NCI-H460 (cell line): ENCODE data around the genes FRMD7, HS6ST2, USP26, GPC4, SMIM10 and CT45A6.

RAMPAGE:
- cytosol, long total RNA: no peak
- long total RNA: no peak
- nucleus, long total RNA: no peak
Measured at GRCh38 chrX:130895459-130895658, 7.7 kb downstream of the ENOX2 start.

DNA sequence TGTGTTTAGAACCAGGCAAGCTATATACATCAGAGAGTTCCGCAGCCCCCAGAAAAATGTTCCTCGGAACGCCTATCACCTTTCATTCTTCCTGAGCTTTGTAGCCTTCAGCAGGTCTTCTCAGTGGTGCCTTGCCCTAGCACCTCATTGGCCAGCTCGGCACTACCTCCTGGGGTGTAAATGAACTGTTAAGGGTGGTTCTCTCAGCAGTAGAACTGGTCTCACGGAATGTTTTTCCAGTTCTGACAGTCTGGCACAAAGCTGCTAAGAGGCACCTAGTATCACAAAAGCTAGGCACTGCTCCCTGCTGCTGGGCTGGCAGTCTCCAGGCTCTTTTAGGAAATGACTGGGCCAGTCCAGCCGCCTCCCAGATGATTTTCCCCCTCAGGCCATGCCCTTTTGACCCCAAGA is 8.1 kb downstream of the FRMD7 start:
RAMPAGE:
- cytosol, long total RNA: no peak
- long total RNA: no peak
- nucleus, long total RNA: no peak

DNA sequence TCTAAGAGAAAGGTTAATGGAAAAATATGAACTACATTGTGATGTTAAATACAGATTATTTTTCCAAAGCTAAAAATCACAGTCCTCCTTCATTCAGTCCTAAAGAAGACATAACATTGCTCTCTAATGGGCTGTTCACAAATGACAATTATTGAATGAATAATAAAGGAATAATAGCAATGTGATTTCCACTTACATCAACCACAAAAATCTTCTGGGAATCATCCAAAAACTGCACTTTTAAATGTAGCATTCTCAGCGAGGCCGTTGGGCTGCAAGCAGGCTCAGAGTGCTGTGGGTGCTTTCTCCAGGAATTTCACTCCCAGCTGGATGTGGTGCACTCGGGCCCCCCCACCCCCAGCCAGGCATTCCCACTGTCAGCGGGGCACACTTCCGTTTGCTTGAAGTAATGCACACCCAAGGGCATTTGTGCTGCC is at the start of gene FRMD7:
Gene FRMD7, minus strand, starts transcription at position 429 of the 437 bp plus-strand sequence.
RAMPAGE:
- cytosol, long total RNA: no peak
- long total RNA: no peak
- nucleus, long total RNA: no peak

DNA sequence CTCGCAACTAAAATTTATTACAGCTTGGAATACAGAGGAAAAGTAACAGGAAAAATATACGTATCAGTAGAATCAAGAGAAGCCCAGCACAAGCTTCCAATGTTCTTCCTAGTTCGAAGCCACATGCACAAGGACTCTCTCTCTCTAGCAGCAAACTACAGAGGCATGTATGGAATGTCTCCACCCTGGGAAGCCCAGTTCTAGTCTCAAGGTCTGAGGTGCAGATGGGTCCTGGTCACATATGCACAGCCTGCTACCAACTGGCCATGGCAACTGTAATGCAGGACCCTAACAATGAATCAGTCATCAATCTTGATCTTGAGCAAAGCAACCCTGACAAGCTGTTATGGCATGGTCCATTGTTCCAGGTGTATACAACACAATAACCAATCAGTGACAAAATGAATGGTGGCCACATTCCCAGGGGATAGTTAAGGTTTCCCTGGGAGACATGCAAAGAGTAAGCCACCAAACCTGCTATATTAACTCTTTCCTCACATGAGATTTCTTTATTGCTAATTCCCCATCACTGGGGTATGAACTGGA is 55.8 kb downstream of the MBNL3 start:
RAMPAGE:
- cytosol, long total RNA: no peak
- long total RNA: no peak
- nucleus, long total RNA: no peak

GRCh38 chrX:132957689-132958930 is at the start of gene HS6ST2:
Gene HS6ST2 (minus strand): TSS chrX:132958629.
RAMPAGE:
- cytosol, long total RNA: no peak
- long total RNA: no peak
- nucleus, long total RNA: start-site peak on the minus strand at chrX:132958212-132958612, 201 and 28 reads in 2 replicates

DNA sequence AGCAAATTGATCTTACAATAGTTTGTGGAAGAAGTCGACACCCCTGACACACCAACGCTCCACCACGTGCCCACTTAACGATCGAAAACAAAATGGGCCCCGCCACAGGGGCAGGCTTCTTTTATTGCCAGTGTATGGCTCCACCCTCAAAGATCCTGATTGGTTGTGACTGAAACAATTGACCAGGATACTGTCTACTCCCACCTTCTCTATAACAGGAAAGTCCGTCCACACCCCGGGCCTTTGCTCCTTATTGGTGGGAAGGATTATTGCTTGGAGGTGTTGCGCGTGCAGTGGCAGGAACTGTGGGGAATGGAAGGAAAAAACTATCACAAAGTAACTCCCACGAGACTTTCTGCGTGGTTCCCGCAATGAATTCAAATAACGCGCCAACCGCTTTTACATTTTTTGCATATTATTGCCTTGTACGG is at the start of gene USP26:
Gene USP26, minus strand, starts transcription at position 96 of the 431 bp plus-strand sequence.
RAMPAGE:
- cytosol, long total RNA: no peak
- long total RNA: no peak
- nucleus, long total RNA: no peak

DNA sequence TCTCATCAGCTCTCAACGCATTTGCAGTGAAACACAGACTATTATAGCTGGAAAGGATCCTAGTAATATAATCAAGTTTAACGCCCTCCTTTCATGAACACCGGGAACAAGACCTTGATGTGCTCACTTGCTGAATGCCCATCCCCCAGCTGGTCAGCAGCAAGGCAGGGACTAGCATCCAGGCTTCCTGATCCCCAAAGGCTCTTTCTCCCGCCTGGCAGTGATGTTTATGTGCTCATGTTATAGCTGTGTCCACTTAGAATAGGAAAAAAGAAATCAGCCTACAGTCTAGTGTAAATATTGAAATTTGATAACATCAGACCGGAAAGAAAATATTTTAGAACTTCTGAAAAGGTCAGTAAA is 24.6 kb downstream of the GPC4 start:
RAMPAGE:
- cytosol, long total RNA: no peak
- long total RNA: no peak
- nucleus, long total RNA: no peak

DNA sequence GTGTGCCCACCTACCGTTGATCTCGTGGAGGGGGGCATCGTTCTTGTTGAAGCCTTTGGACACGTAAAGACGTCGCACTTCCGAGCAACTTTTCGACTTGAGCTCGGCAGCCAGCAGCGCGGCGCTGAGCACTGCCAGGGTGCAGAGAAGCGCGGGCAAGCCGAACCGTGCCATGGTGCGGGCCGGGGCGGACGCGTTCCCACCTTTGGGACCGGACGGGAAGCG is 585 bp downstream of the GPC4 start:
RAMPAGE:
- cytosol, long total RNA: no peak
- long total RNA: no peak
- nucleus, long total RNA: no peak

GRCh38 chrX:133415017-133416167 is at the start of gene GPC4:
Gene GPC4 (minus strand): TSS chrX:133415489.
RAMPAGE:
- cytosol, long total RNA: no peak
- long total RNA: no peak
- nucleus, long total RNA: no peak

GRCh38 chrX:133649443-133650117 is 234.3 kb upstream of the GPC4 start:
RAMPAGE:
- cytosol, long total RNA: no peak
- long total RNA: no peak
- nucleus, long total RNA: no peak

DNA sequence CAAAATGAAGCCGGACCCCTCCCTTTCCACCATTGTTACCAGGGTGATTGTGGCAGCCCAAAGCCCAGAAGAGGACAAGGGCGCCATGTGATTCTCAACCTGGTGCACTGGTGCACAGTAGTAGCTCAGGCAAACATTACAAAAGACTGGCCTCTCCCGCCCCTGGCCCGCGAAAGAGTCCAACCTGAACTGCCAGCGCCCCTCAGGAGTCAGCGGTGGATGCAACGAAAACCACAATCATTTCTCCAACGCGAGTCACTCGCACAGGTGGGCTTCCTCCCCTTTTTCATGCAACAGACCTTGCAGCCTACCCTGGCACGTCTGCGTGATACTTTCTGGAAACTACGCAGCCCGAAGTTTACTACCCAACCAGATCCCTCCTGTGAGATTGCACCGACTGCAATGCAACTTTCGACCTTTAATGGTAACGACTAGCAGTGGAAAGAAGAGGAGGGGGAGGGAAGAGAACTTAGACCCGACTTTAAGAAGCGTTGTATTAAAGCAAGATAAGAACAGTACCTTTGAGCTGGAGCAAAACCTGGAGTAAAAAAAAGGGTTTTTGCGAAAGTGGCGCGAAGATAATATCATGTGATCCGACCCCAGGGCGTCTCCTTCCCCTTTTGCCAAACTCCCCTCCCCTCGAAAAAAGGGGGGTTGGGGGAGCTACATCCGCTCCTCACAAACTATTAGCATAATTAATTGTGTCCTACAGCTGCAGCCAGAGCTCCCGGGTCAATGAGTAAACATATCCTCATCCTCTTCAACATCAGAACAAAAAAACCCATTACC is 63.3 kb upstream of the CCDC160 start:
RAMPAGE:
- cytosol, long total RNA: no peak
- long total RNA: no peak
- nucleus, long total RNA: no peak

DNA sequence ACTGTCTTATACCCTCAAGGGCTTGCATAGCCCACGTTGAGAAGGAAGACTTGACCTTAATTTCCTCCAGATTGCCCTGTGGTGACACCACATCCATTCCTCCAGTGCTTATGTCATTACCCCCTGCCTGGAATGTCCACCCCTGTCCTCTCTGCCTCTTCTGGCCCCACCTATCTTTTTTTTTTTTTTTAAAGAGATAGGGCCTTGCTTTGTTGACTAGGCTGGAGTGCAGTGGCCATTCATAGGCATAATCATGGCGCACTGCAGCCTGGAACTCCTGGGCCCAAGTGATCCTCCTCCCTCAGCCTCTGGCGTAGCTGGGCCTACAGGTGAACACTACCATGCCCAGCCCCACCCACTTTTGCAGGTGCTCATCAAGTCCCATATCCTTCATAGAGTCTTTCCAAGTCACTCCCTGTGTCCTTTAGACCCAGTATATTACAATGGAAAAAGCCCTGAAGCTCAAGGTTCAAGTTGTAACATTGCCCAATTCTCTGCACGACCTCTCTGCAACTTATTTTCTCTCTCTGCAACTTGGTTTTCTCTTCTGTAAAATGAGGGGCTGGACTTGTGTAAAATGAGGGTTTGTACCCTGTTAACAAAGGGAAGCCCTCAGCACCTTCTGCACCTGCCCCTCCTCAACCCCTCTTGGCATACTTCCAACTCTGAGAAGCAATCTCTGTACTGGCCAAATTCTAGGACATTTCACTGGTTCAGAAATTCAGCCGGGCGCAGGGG is 77.6 kb downstream of the HPRT1 start:
RAMPAGE:
- cytosol, long total RNA: no peak
- long total RNA: no peak
- nucleus, long total RNA: no peak

GRCh38 chrX:134546813-134547866 is 87.2 kb downstream of the HPRT1 start:
RAMPAGE:
- cytosol, long total RNA: no peak
- long total RNA: no peak
- nucleus, long total RNA: no peak

GRCh38 chrX:134769824-134770475 is 27.1 kb downstream of the PABIR2 start:
RAMPAGE:
- cytosol, long total RNA: no peak
- long total RNA: no peak
- nucleus, long total RNA: no peak

DNA sequence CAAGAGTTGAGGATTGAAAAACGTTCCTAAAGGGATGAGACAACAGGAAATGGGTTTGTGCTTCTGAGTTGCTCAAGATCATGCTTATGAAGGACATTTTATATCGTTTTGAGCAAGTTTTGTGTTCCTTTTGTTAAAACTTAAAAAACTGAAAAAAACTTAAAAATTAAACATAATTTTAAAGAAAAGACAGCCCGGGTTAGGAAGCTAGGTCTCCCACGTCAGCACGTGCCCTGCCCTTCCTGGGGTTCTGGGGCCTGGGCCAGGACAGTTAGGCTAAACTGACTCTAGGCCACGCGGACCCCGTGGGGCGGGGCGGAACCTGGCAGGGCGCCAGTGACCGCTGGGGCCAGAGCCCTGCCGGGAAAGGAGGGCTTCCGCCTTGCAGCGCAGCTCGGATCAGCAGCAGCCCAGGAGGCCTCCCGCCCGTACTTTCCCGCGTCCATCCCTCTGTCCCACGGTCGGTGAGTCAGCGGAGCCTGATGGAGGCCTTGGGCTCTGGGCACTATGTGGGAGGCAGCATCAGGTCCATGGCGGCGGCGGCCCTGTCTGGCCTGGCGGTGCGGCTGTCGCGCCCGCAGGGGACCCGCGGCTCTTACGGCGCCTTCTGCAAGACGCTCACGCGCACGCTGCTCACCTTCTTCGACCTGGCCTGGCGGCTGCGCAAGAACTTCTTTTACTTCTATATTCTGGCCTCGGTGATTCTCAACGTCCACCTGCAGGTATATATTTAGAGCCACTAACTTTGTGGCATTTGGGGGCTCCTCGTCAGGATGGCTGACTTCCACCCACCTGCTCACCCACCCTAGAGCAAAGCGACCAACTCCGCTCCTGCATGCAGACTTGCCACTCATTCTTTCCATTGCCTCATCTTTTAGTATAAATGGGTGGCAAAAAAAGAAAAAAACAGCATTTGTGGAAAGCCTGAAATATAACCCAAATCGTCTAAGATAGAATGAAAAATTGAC is at the start of gene SMIM10:
Gene SMIM10, plus strand, starts transcription at position 378 of the 968 bp plus-strand sequence.
RAMPAGE:
- cytosol, long total RNA: start-site peak on the plus strand centred at position 391 of the sequence, 47 bp wide, 46 and 188 reads in 2 replicates
- long total RNA: no peak
- nucleus, long total RNA: start-site peak on the plus strand centred at position 363 of the sequence, 69 bp wide, 195 and 20 reads in 2 replicates

DNA sequence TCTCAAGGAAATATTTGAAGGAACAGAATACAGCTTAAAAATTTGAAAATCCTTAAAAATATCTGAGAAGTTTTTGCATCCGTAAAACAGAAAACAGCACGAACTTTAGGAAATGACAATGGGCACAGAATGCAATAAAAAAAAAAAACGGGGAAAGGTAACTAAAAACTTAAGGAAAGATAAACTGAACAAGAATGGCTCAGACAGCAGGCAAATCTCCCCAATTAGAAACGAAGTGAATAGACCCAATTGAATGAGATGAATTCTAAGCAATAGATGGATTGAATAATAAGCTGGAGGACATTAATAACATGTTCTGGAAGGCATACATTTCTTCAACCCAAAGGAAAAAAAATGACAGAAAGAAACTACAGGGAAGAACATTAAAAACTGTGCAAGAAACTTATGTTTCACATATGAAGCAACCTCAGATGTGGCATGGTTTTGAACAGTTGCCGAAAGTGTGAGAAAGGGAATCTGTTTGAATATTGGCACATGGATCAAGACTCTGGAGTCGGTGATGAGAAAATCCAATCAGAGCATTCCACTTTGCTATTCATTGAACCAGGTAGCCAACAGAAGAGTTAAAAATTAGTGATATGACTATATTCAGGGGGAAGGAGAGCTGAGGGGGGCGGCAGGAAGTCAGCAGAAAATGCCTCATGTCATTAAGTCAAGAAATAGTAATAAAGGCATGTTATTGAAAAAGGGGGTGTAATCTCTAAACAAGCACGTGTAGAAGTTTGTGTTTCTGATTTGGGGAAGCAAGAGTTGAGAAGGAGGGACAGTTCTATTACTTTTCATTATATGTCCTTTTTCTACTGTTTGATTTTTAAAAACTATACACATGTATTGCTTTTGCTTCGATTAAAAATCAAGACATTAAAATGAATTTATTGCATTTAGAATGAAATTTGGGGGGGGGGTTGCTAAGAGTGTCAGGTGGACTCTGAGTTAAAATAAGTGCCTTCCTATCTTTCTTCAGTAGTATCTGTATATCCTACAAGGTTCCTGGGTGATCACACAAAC is 1.1 kb downstream of the SMIM10 start:
RAMPAGE:
- cytosol, long total RNA: no peak
- long total RNA: no peak
- nucleus, long total RNA: no peak

GRCh38 chrX:135033374-135033616 is 1.1 kb downstream of the RTL8C start:
RAMPAGE:
- cytosol, long total RNA: no peak
- long total RNA: no peak
- nucleus, long total RNA: no peak

DNA sequence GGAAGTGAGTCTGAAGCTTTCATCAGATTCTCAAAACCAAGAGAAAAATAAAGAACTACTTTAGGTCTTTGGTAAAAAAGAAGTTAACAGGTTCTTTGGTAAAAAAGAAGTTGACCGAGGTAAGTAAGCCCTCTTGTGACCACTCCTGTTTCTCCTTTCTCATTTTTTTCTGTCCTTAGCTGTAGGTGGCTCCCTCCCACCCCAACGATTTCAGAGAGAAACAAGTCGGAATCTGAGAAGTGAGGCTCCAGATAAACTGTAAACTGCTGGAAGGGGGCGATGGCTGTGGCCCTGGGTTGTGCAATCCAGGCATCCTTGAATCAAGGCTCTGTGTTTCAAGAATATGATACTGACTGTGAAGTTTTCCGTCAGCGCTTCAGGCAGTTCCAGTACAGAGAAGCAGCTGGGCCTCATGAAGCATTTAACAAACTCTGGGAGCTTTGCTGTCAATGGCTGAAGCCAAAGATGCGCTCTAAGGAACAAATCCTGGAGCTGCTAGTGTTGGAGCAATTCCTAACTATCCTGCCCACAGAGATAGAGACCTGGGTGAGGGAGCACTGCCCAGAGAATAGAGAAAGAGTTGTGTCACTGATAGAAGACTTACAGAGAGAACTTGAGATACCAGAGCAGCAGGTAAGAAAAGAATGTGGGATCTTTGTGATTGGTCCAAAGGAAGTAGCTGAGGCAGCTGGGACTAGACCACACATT is 2.4 kb downstream of the ZNF449 start:
RAMPAGE:
- cytosol, long total RNA: no peak
- long total RNA: no peak
- nucleus, long total RNA: no peak

GRCh38 chrX:135802635-135803129 is at the start of gene CT45A6:
Gene CT45A6 (minus strand): TSS chrX:135802787.
RAMPAGE:
- cytosol, long total RNA: no peak
- long total RNA: no peak
- nucleus, long total RNA: no peak

DNA sequence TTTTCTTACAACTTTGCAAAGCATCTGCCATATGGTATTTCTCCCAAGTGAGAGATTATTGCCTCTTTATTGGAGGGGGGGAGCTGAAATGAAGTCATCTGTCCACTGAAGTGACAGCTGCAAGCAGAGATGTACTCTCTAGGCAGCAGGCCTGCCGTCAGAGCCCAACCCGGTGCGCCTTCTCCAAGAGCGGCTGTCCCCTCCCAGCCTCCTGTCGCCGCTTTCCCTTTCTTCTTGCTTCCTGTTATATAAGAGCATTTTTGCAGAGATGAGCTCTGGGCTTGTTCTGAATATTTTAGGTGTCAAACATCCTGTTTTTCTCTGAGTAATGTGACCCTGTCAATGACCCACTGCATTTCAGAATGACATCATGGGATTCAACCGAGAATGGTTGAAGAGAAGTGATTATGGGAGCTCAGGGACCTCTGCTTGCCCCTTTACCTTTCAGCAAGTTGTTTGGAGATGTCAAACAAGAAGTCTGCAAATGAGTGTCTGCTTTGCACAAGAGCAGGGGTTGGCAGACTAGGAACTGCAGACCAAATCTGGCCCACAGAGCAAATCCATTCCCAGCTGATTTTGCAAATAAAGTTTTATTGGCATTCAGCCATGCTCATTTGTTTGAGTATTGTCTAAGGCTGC is 79.9 kb downstream of the SLC9A6 start:
RAMPAGE:
- cytosol, long total RNA: no peak
- long total RNA: no peak
- nucleus, long total RNA: no peak